ENCODE data around the gene PIAS1.

GRCh38 chr15:66671441-66672009 lies 30.5 kb upstream of the SMAD6 start:
- PRO-cap: no peak

DNA sequence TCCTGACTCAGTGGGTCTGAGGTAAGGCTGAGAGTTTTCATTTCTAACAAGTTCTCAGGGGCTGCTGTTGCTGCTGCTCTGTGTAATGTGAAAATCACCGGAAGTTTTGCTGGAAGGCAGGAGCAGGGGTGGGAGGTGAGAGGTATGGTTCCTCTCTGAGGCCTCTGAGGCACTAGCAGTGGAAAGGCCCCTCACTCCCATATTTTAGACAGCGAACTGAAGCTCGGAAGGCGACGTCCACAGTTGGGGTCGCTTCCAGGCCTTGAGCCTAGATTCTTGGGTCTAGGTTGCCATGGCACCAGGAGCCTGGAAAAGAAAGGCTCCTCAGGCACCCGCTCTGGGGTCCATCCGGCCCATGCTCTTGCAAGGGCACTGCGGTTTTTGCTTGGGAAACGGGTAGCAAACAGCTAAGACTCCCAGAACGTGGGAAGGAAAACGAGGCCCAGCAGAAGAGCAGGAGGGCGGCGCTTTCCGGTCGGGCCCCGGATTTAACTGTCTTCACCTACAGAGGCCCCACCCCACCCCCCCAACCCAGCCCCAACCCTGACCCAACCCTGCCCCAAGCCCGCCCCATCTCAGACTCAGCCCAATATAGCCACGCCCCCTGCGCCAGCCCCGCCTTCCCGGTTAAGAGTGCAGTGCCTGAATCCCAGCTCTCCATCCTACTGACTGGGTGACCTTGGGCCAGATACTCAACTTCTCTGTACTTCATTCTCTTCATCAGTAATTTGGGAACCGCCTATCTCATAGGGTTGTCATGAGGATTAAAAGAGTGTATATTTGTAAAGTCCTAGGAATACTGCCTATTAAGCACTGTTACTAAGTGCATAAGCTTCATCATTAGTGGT lies 28.6 kb upstream of the SMAD6 start:
- PRO-cap: no peak

DNA sequence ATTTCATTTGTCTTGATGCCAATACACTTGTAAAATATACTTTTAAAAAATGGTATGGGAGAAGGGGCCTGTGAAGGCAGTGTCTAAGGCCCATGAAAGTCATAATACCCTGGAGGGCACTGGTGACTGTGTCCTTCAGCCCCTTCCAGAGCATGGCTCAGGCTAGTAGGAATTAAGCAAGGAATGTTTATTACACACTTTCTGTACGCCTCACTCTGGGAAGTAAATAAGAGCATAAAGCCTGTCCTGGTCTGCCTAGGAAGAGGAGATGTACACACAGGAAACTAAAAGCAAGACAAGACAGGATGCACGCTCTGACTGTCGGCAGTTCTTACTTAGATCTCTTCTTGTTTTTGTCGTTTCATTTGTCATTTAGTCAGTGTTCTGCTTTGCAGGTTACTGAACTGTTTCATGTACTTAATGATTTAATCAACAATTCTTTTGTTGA lies 9.2 kb upstream of the SMAD6 start:
- PRO-cap: no peak

- PRO-cap: bidirectional peak, plus-strand start at chr15:66704903, minus-strand start at chr15:66704819
These were observed 2.7 kb downstream of the SMAD6 start for GRCh38 chr15:66704548-66705334.

- PRO-cap: no peak
These were observed 32.0 kb downstream of the SMAD6 start for GRCh38 chr15:66733961-66734550.

DNA sequence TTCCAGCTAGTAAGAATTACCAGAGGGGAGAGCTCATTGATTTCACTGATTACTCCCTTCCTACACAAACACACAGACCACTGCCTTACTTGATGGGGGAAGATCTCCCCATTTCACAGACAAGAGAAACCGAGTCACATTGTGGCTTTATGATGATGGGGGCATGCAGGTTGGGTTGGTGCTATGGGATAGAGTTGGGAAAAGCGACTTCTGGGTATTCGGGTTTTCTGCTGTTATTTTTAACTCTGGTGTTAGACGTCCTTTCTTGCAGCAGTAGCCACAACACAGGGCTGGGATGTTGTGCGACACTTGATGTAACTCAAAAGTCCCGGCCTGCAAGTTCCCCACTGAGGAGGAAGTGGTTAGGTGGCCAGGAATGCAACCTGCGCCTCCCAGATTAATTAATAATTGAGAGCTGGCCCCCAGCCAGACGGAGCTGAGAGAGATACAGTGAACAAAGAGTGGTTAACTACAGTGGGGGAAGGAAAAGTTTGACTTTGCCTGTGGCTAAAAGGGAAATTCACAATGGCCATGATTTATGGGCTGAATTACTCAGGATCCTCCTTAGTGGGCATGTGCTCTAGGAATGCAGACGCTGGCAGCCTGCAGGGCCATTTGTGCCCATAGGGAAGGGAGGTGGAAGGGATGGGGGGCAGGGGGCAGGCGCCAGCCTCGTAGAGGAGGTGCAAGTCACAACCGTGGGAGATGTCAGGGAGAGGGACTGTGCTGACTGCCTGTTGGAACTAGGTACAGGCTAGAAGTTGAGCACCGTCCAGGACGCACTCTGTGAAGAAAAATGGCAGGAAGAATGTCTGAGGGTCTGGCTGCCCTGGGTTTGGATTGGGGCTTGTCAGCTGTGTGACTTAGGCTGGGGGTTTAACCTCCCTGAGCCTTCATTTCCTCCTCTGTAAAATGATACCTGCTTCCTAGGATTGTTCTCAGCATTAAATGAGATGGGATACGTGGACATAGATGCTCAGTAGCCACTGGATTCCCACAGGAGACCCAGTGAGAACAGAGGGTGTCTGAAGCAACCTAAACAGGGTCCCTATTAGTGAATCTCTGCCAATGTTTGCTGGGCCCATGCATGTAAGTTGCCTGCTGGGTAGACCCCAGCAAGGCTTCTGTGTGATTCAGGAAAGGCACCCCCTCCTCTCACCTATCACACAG lies 63.9 kb downstream of the SMAD6 start:
- PRO-cap: unidirectional peak, plus-strand start at position 701 of the sequence

DNA sequence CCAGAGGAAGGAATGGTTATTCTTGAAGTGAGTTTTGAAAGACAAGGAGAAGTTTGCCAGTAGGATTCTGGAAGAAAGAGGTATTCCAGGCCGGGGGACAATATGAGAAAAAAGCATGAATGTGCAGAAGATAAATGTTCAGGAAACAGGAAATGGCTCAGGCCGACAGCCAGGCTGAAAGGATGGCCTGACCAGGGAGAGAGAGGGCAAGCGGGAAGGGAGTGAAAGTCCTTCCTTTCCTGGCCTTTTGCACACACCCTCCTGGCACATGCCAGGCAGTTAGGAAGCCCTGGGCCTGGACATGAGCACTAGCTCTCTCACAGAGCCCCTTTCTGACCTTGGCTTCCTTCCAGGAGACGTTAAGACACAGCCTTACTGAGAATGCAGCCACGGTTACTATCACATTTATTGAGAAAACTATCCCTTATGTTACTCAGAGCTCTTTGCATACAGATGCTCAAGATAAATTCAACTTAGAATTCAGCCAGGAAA lies 39.7 kb upstream of the SMAD3 start:
- PRO-cap: no peak

GRCh38 chr15:67044227-67044822 lies 21.1 kb upstream of the SMAD3 start:
- PRO-cap: no peak

- PRO-cap: bidirectional peak, plus-strand start at chr15:67065083, minus-strand start at chr15:67064972; bidirectional peak, plus-strand start at chr15:67065609, minus-strand start at chr15:67065439
These were observed 422 bp upstream of the SMAD3 start for GRCh38 chr15:67064813-67065546.

DNA sequence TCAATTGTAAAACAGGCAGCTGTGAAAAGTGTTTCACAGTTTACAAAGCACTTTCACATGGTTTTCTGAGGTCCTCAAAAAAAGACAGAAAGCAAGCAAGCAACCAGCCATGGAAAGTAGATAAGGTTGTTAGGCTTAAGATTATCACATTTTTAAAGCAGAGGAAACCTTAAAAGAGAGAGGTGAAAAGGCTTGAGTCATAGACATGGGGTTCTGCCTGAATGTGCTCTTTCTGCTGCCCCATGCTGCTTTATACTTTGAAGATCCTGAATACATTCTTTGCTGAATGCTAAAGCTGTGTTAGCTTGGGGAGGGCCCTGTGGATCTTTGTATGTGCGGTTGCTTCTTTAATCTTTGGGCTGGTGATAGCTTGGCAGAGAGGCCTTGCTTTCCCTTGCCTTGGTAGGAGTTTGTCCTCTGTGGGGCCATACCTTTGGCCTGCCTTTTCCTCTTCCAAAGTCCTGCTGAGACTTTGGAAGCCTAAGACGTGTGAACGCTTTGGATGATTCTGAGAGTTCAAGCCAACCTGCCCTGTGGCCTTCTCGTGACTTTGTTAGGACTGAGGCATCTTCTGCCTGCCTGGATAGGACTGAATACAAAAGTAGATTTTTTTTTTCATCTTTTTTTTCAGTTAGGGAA lies 2.7 kb downstream of the SMAD3 start:
- PRO-cap: no peak

GRCh38 chr15:67106879-67107464 lies 41.6 kb downstream of the SMAD3 start:
- PRO-cap: no peak

DNA sequence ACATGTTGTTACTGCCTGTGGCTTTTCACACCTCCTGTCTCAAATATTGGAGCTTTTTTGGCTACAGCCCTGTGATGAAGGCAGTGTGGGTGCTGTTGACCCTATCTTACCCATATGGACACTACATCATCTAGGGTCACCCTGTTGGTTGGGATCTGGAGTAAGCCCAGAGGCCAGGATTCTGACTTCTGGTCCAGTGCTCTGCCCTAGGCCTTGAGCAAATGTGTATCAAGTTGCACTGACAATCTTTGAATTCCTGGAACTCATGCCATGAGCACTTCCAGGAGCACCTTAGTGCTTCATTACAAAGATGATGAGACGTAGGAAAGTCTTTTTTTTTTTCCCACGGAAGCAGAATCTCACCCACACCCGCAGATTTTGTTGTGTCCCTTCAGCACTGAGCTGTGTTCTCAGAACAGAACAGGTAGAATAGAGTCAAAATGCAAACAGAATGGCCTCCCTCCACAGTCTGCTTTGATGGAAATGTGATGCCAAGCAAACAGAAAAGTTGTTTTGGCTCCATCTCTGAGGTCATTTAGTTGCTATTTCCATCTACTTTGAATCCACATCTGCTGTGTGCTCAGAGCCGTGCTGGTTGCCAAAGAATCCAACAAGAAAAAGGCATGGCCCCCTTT lies 49.6 kb downstream of the SMAD3 start:
- PRO-cap: no peak

DNA sequence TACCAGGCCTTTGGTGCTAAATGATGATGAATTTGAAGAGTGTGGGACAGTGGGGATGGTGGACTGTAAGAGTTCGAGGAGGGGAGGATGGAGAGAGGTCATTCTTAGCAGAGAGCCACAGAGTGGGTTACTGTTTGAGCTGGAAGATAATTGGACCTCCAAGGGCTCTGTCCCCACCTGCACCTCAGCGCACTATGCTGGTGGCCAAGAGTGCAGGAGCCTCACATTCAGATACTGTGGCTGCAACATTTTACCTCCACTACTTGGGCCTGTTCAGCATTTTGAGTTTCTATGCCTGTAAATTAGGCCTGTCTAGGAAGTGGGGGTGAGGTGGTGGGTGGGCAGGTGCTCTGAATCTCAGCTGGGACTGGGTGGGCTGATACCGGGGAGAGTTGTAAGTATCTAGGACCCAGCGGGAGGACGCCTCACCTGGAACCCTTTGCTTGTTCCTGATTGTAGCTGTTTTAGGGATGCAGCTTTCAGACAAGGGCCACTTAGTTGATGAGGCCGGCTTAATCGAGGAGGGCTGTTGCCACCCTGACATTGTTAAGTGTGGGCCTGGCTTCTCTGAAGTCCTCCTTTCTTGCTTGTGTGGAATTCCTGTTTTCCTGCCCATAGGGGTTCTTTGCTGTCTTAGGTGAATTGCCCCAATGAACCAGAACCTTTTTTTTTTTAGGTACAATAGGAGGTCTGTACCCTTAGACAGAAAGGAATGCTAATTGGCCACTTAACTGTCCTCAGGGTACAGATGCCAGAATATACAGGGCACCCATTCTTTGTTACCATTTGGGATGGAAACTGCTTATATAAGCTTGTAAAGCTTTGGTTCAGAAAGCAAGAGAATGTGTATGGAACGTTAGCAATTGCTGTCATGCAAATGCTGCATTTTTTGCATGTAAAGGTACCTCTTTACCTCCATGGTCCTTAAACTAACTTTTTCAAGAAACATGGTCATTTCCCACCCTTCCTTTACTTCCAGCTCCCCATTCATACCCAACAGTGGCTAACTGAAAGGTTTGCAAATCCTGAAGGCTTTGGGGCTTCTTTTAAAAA lies 83.9 kb downstream of the SMAD3 start:
- PRO-cap: no peak

- PRO-cap: no peak
These were observed 88.6 kb downstream of the AAGAB start for GRCh38 chr15:67165901-67166256.

GRCh38 chr15:67833812-67834512 lies 8.7 kb downstream of the SKOR1 start:
- PRO-cap: no peak

DNA sequence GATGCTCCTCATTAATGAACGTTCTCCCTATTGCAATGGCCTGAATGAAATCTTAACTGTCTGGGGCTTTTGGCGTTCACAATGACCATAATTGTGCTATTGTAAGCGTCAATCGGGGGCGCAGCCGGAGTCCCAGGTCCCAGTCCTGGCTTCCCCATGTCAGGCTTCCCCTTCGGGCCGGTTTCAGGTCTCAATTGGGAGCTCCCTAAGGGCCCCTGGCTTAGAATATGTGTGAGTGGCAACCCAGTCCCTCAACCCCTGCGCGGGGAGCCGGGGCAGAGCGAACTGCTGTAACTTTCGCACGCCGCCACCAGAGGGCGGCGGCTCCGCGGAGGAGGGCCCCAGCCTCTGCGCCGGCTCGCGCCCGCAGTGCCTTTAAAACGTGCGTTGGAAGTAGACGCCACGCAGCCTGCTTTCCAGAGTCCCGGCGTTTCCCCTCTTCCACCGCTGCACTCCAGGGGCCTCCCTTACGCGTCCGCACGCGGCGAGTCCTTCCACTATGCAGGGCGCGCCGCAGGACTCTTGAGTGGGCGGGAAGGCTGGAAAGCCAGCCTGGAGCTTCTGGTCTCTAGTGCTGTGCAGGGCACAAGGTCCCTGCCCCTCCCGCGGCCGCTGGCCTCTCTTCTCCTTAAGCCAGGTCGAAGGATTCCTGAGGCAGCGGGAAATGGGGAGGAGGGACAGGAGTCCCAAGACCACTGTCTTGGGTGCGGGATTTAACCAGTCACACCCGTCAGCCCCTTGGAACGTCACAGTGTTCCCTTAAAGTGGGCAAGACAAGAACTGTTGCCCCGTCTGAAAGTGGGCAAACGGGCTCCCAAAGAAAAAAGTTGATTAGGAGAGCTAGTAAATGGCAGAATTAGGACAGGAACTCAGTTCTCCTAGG lies 38.2 kb downstream of the SKOR1 start:
- PRO-cap: no peak

- PRO-cap: no peak
These were observed 112.5 kb upstream of the PIAS1 start for GRCh38 chr15:67941585-67941965.

- PRO-cap: bidirectional peak, plus-strand start at chr15:68054324, minus-strand start at chr15:68054062
These were observed at the start of gene PIAS1 for GRCh38 chr15:68053844-68054681. Gene PIAS1, plus strand, starts transcription at chr15:68054315.

- PRO-cap: no peak
These were observed 42.9 kb downstream of the CALML4 start for GRCh38 chr15:68162161-68162668.

DNA sequence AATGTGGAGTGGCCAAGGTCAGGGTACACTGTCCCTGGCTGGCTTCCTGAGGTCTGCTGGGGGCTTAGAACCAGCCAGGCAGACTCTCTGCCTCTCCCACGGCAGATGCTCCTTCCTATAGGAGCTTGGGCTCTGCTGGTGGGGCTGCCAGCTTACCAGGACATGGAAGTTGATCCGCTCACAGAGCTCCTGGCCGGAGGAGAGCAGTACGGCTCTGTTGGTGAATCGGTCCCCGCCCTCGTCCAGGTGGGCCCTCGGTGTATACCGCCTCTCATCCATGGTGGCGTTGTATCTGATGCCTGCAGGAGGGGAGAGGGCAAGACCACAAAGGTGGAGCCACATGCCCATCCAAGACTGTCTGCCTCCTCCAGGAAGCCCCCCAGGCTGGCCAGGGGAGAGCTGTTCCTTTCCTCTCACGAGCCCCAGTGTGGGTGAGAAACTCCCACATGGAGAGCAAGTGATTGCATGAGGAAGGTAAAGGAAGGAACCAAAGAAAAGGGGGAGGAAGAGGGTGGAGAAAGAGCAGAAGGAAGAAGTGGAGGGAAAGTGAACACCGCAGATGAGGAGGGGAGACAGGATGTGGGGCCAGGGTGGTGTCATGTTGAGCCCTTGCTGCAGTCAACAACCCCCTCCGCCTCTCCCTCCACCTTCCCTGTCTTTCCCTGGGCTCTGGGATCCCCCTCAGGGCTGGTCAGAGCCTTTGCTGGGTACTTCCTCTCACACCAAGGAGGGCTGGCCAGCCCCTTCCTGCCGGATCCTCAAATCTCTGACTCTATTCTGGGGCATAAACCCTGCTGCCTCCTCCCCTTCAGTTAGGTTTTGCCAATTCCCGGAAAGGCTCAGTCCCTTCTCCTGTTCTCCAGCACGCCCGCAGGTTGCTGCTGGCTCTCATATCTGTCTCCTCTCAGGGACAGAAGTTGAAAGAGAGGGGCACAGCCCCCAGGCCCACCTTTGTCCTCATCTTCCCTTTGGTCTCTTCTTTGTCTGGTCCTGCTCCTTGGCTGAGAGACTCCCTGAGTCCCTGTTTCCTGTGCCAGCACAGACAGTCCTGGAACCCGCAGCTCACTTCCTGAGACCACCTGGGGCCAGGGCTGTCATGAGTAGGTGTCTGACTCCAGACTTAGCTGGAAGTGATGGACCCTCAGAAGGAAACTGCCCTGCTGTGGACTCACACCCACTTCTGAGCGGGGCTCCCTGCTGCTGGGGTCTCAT lies 49.4 kb downstream of the FEM1B start:
- PRO-cap: no peak

Data from ileum (tissue), 1 donor.